Paraaortic lymph node (tissue), 1 donor: ENCODE measurements around a stretch of chr9.

GRCh38 chr9:104868329-104868666 is 59.7 kb downstream of the ABCA1 start:
- PRO-cap, result no peak

DNA sequence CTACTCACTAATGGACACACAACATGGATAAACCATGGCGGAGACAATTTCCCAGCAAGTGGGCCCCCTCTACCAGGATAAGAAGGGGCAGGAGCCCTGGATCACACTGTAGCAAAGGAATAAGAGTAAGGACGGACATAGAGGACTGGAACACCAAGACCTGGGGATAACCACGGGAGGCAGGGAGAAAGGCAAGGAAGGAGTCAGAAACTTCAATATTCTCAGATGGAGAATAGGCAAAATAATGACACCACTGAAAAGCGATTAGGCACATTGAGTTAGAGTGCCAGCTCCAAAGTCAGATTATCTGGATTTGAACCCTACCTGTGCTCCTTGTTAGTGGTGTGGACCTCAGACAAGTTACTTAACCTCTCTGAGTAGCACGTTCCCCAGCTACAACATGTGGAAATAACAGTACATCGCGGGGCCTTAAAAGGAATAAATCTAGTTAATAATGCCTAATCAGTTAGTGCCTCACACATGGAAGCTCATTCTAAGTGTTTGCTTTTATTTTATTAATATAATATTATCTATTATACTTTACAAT is 26.4 kb downstream of the ABCA1 start:
- PRO-cap, result no peak

DNA sequence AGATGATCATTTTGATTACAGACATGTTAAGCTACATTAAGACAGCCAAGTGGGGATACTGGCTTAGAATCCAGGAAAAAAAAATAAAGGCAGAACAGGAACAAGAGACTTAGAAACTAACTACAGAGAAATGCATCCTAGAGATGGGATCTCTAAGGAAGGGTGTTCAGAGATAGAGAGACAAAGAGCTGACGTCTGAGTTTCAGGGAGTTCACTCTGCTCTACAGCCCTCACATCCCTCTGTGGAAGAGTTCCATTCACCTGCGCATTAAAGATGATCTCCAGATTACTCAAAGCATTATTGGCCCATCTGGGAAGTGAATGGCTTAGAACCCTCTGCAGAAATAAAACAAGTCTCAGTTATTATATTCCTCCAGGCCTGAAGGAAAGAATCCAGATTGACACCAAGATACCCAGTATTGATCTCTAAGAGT is 25.1 kb downstream of the ABCA1 start:
- PRO-cap, result no peak

DNA sequence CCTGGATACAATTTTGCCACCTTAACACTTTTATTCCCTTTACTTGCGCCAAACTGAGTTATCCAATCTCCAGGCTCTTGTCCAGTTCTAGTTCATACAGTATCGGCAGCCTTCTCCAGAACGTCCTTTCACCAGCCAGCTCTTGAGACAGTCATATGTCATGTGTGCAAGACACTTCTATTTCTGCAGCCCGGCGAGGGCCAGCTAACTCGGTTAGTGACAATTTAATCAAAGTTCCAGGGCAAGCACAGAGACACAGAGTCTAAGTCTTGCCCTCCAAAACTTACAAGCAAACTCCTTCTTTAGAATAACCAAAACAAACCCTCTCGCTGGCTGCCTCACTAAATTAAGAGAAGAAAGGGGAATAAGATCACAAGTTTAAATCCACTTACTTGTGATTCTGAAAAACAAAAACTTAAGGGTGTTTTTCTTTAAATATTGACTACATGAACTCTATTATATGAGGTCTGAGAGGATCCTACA is 12.8 kb downstream of the ABCA1 start:
- PRO-cap, result no peak

DNA sequence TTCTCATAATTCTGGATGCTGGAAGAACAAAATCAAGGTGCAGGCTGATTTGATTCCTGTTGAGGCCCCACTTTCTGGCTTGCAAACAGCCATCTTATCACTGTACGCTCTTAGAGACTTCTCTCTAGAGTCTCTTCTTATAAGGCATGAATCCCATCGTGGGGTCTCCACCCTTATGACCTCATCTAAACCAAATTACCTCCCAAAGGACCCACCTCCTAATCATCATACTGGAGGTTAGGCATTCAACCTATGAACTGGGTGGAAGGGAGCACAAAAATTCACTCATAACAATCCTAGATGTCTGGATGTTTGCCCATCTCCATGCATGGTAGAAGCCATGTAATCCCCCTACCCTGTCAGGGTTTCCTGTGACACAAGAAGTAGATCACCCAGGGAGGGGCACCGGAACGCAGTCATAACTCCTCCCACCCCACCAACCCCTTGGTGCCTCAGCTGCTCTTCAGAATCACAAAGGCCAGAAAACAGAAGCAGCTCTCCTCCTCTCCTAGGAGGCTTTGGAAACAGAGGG is 65.1 kb upstream of the ABCA1 start:
- PRO-cap, result unidirectional peak, plus-strand start at position 474 of the sequence

GRCh38 chr9:105052399-105052840 is 124.5 kb upstream of the ABCA1 start:
- PRO-cap, result no peak

DNA sequence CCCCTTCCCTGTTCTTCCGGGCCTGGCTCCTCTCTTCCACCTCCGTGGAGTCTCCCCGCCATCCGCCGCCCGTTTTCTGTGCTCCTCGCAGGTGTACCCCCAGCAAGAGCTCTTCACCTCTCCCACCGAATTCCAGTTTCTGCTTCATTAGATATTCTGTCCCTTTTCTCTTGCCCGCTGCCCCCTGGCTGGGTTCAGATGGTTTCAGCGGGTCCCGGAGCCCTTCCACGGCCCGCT is 720 bp downstream of the SLC44A1 start:
- PRO-cap, result no peak

DNA sequence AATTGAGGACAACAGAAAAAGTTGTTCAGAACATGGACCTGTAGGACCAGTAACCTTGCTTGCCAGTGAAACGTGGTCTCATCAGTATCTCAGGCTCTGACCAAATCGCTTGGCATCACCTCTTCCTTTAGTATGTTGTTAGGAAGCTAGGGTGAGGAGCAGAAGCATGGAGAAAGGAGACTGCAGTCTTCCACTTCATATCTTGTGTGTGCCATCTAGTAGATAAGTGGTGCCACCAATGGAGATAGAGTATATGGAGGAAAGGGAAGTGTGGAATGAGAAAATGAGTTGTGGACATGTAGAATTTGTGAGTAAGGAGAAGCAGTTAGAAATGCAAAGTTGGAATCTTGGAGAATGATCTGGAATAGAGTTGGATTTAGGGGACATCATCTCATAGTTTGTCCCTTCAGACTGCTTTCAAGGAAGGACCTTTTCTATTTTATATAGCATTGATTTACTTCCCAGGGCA is 59.3 kb downstream of the SLC44A1 start:
- PRO-cap, result no peak

DNA sequence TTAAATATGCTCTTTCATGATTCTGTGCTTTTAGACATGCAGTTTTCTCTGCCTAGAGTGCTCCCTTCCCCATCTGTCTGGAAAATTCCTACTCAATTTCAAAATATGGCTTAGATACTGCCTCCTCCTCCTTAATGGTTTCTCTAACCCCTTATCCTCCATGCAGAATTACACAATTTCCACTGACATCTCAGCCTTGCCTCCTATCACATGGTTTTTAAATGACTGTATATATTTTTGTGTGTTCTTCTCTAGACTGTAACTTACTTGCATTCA is 85.2 kb downstream of the SLC44A1 start:
- PRO-cap, result no peak

GRCh38 chr9:105506146-105506617 is 51.7 kb upstream of the FKTN start:
- PRO-cap, result no peak

GRCh38 chr9:105695336-105695568 is 911 bp downstream of the TMEM38B start:
- PRO-cap, result unidirectional peak, minus-strand start at chr9:105695379; unidirectional peak, minus-strand start at chr9:105695414

- PRO-cap, result no peak
Observed at GRCh38 chr9:105713219-105713873, 19.0 kb downstream of the TMEM38B start.

DNA sequence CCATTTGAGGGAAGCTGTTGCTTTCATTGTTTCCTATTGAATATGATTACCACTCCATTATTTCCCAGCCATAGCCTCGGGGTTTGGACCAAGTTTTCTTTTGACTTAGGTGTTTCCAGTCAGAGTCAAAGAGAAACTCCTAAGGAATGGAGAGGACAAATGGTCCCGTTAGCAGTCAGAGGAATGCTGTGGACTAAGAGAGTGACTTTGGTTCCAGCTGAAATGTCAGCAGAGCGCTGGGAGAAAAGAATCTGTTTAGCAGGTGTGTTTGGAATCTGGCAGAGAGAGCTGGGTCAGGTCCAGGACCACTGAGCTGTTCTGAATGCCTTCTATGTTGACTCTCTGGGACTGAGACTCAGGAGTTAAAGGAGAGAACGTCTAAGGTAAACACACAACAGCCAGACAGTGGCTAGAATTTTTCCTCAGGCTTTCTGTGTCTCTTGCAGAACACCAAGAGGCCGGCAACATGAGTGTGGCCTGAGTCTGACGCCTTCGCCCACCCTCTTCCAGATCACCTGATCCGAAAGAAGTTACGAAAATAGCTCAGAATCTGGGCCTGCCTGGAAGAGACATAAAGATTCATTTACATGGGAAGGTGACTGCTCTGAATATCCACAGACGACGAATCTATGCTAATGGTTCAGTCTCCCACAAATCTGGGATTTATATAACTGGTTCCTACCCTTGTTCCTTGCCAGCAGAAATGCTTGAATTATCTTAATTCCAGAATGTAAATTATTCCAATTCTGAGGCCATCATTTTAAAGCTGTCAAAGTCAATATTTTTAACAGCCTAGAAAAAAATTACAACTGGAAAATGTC is 107.2 kb upstream of the ZNF462 start:
- PRO-cap, result no peak

- PRO-cap, result no peak
Observed at GRCh38 chr9:106876400-106876863, 13.5 kb downstream of the ZNF462 start.

GRCh38 chr9:106916392-106917360 is 53.7 kb downstream of the ZNF462 start:
- PRO-cap, result unidirectional peak, minus-strand start at chr9:106916960

DNA sequence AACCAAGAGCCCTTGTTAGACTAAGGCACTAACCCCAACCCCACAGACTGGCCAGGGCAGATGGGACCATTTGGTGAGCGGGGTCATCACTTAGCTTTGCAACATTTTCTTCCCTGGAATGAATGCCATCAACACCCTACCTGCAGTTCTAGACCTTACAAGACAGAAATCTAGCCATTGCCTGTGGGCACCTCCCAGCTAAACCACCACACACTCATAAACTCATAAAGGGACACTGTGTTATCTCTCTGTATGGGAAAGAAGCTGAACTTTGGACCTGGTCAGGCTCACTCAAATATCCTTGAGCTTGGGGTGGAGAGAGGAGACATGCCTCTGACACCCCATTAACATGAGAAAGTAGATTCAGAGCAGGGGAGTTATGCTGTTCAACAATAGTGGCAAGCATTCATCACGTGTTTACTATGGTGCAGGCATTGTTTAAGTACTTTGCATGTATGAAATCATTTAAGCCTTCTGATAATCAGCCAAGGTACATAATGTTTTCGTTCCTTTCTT is 205.6 kb downstream of the ZNF462 start:
- PRO-cap, result no peak

GRCh38 chr9:107142839-107143378 is 140.2 kb upstream of the RAD23B start:
- PRO-cap, result no peak

DNA sequence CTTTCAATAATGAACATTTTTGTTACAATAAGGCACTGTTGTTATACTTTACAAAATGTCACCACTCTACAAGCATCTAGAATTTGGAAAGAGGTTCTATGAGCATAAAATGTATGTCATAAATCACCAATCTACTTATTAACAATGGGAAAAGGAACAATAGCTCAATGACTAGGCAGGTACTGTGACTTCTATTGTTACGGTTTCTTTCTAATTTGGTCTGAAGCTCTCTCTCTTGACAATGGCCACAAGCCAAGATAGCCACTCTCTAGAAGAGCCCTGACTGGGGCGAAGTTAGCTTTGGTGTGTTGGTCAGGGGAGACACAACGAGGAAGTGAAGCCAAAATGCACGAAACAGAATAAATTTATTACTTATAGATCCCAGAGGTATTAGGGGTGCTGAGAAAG is 9.5 kb upstream of the RAD23B start:
- PRO-cap, result no peak

- PRO-cap, result no peak
Observed at GRCh38 chr9:107316999-107317663, 34.1 kb downstream of the RAD23B start.

DNA sequence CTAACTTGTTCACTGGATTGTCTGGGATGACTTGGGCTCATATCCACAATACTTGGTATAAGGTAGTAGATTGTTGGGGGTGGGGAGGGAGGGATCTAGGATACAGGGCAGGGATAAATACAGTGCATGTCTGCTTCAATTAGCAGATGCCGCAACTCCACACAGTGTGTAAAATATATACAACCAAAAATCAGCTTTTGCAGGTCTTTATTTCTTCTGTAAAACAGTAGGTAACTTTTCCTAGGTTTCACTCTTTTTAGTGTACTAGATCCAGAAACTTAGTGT is 46.6 kb downstream of the RAD23B start:
- PRO-cap, result no peak